Thoracic aorta (tissue), 1 donor: Measurements from ENCODE around the gene ARHGEF19.

- RAMPAGE, long total RNA, result no peak
These were observed 5.2 kb downstream of the EPHA2 start for GRCh38 chr1:16150674-16151089.

GRCh38 chr1:16212051-16213056 lies at the start of gene ARHGEF19:
ARHGEF19 (minus strand) TSS chr1:16212652.
- RAMPAGE, long total RNA, result no peak

- RAMPAGE, long total RNA, result no peak
These were observed 5.6 kb upstream of the ARHGEF19 start for GRCh38 chr1:16217934-16218608.

GRCh38 chr1:16228252-16228912 lies 8.6 kb downstream of the CPLANE2 start:
- RAMPAGE, long total RNA, result no peak

DNA sequence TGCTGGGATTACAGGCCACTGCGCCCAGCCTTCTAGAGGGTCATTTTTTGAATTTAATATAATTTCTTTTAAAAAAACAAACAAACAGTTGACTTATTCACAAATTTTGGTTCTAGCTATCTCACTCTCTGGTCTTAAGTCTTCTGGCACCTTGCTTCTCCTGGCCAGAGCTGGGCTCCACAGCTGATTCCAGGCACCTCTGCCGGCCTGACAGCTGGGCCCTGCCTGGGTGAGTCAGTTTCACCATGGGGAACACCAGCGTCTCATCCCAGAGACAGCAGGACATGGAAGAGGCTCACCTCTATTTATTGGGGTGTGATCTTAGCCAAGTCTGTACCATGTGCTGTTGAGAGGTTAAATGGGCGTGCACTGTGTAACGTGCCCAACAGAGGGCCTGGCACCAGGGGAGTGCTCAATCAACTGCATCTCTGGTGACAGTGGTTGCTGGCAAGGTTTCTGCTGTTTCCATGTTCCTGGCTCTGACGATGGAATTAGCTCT lies 989 bp downstream of the CPLANE2 start:
- RAMPAGE, long total RNA, result no peak

- RAMPAGE, long total RNA, result no peak
These were observed 20.1 kb downstream of the SZRD1 start for GRCh38 chr1:16387146-16387496.

DNA sequence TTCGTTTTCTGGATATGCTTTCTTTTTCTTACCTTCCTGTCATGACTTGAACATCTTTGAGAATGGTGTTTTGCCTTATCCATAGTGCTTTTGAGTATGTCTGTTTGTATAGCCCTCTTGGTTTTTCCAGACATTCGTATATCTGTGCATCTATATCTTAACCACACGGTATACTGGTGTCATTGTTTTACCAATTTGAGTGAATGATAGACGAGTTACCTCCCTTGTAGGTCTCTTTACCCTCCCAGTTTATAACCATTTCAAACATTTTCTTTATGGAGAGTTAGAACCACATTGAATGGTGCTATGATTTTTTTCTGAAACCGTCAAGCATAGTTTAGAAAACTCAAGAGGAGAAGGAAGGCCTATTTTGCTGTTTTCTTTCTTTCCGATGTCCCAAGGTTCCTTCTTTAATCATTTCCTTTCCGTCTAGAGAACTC lies 32.0 kb downstream of the NECAP2 start:
- RAMPAGE, long total RNA, result no peak

- RAMPAGE, long total RNA, result no peak
These were observed 79.9 kb downstream of the NECAP2 start for GRCh38 chr1:16520331-16520972.

DNA sequence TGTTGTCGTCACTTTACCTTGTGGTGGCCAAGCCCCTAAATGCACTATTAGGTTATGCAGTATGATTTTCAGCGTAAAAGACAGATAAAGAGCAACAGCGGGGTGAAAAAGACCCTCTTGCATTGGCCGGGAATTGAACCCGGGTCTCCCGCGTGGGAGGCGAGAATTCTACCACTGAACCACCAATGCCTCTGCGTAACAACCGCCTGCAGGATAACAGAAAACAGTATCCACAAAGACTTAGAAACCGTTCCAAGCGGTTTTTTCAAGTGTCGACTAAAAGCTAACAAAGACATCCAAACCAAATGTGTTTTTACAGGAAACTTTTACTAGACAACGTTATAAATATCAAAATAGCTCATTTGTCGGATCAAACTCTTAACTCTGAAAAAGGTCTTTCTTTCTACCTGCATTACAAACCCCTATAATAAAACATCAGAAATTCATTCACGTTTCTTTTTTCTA lies 105.3 kb downstream of the NECAP2 start:
- RAMPAGE, long total RNA, result no peak

GRCh38 chr1:16606460-16607040 lies 166.0 kb downstream of the NECAP2 start:
- RAMPAGE, long total RNA, result start-site peak on the minus strand at chr1:16606656-16607212, 15 reads

DNA sequence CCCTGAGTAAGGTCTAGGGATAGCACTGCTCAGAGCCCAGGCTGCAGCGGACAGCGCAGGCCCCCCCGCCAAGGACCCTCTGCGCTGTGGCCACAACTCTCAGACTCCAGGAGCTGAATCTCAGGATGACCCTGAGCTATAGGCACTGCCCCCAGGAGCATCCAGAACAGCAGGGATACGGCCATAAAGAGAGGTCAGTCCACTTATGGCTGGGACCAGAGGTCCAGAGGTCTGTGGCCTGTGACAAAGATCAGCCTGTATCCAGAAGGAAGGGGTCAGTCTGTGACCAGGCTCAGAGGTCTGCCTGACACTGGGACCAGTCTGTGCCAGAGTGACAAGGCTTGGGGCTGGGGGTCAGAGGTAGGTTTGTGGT lies 186.2 kb downstream of the NECAP2 start:
- RAMPAGE, long total RNA, result no peak

DNA sequence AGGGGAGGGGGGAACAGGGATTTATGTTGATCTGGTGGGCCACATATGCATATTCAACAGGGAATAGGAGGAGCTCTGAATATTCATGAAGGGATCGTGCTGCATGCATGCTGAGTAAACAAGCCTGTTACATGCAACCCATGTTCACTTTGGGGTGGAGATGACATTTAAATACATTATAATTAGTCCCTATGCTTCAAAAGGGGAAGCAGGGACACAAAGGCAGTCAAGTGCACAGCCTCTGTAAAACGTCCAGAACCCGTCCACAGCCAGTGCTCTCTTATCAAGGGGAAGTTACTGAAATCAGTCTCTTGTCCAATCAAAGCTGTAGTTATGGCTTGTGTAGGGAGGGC lies 54.8 kb upstream of the CROCC start:
- RAMPAGE, long total RNA, result no peak

GRCh38 chr1:16939793-16940224 lies 18.1 kb downstream of the CROCC start:
- RAMPAGE, long total RNA, result start-site peak on the plus strand at chr1:16939897-16939960, 38 reads

DNA sequence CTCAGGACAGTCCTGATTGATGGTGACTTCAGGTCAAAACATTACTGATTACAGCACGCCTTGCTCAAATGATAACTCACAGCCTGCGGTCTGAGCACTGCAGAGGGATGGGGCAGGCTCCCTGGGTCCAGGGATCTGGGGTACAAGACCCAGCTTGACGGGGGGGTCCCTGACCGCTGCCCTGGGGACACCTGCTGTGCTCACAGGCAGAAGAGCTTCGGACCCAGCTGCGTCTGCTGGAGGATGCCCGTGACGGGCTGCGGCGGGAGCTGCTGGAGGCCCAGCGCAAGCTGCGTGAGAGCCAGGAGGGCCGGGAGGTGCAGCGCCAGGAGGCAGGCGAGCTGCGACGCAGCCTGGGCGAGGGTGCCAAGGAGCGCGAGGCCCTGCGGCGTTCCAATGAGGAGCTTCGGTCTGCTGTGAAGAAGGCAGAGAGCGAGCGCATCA lies 25.3 kb downstream of the MFAP2 start:
- RAMPAGE, long total RNA, result no peak

- RAMPAGE, long total RNA, result no peak
These were observed 1.2 kb downstream of the MFAP2 start for GRCh38 chr1:16979206-16979595.

DNA sequence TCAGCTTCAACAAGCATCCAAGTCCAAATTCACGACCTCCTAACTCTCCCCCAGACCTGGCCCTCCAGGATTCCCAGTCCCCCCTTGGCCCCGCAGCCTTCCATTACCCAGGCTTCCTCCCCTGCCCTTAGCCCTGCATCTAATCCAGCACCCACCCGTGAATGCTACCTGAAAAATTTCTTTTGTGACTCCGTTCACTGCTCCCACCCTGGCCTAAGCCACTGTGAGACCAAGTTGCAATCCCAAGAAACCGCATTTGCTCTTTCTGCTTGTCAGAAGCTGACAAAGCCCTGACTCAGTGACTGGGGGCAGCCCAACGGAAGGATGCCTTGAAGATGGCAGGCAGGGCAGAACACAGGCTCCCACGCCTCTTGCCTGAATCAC lies 918 bp upstream of the MFAP2 start:
- RAMPAGE, long total RNA, result no peak

DNA sequence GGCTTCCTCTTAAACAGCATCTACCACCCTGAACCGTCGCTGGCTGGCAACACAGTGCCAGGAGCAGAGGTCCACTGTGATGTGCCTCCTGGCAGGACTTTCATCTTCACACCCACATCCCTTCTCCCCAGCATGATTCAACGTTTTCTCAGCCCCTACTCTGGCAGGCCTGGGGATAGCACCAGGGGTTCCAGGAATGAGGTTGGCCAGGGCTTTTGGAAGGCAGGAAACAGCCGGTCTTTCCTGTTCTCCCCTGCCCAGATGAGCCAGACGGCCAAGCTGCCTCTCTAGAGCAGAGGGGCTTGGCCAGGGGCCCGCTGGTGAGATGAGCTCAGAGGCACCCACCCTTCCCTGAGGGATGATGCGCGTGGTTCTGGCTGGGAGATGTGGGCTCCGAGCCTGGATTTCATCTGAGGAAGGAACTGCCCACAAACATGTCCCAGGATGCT lies 4.3 kb upstream of the MFAP2 start:
- RAMPAGE, long total RNA, result no peak

- RAMPAGE, long total RNA, result no peak
These were observed 21.6 kb upstream of the SDHB start for GRCh38 chr1:17075482-17075777.

- RAMPAGE, long total RNA, result no peak
These were observed 20.8 kb downstream of the PADI2 start for GRCh38 chr1:17098232-17098989.

DNA sequence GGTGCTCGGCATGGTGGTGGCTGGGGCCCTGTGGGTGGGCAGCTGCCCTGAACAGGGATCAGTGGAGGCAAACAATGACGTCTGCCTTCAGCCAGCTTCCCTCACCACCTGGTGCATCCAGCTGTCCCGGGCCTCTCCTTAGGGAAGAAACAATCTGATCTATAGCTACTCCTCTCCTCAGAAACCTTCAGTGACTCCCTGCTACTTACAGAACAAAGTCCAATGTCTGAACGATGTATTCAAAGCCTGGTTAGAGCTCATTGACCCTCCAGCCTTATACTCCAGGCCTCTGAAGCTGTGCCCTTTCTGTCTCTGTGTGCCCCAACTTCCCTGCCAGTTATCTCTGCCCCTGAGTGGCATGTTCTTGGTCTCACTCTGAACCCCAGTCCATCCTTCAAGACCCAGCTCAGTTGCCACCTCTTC lies 6.6 kb downstream of the PADI2 start:
- RAMPAGE, long total RNA, result no peak